ENCODE measurements around a stretch of chr17.

- PRO-cap, 7 experiments: no peak in any of the 7 experiments
- RAMPAGE, long total RNA, 2 experiments: no peak in any of the 2 experiments
These were observed 14.4 kb upstream of the CD79B start for GRCh38 chr17:63946547-63946926.

- PRO-cap, 7 experiments: no peak in any of the 7 experiments
- RAMPAGE, long total RNA, 2 experiments: no peak in any of the 2 experiments
These were observed 4.0 kb downstream of the ICAM2 start for GRCh38 chr17:64016463-64016903.

- PRO-cap, 7 experiments: no peak in any of the 7 experiments
- RAMPAGE, long total RNA, 2 experiments: no peak in any of the 2 experiments
These were observed 45.7 kb downstream of the ERN1 start for GRCh38 chr17:64083988-64084957.

DNA sequence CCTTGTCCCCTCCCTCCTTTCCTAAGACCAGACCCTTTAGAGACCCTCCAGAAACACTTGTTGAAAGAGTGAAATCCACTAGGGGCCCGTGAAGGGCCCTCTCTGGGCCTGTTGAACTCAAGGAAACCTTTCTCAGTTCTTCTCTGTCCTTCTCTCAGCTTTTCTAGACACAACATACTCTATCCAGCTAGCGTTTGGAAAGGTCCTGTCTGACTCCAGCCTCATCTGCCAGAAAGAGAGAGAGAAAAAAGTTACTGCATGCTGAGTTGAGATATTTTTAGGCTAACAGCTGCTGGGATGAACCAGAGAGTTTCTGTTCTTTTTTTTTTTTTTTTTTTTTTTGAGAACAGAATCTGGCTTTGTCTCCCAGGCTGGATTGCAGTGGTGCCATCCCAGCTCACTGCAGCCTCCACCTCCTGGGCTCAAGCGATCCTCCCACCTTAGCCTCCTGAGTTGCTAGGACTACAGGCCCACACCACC, 14.8 kb upstream of the TEX2 start:
- PRO-cap, 7 experiments: peak in 1 of 7 experiments; most common minus-strand start position 227 of the sequence (in 1)
- RAMPAGE, long total RNA, 2 experiments: no peak in any of the 2 experiments

GRCh38 chr17:64313671-64313887, 50.5 kb upstream of the TEX2 start:
- PRO-cap, 7 experiments: no peak in any of the 7 experiments
- RAMPAGE, long total RNA, 2 experiments: no peak in any of the 2 experiments

GRCh38 chr17:64393528-64393886, 2.8 kb upstream of the PECAM1 start:
- PRO-cap, 7 experiments: no peak in any of the 7 experiments
- RAMPAGE, long total RNA, 2 experiments: no peak in any of the 2 experiments

DNA sequence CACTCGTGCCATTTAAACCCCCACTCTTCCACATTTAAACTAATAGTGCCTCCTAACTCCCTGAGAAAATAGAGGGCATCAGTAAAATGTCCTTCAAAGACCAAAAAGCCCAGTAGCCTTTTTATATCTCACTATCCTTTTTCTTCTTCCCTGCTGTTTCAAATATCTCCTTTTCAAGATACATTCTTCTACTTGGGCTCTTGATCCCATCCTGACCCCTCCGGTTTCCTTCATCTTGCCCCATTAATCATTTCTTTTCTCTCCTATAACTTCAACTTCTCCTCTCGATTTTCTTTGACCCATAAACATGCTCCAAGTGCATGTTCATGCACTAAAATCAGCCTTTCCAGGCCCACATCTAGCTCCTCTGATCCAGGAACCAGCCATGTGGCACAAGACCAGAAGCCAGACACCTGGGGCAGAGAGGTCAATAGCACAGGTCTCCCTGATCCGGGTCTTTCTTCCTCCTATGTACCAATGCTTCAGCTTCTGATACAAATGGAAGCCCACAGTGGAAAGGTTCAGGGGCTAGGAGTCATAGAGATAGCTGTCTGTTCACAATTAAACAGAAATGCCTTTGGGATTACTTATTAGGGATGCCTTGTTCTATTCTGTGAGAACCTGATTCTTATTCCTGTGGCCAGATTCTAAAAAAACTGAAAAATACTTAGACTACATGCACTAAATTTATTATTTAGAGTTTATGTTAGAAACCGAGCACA, 11.8 kb downstream of the POLG2 start:
- PRO-cap, 7 experiments: no peak in any of the 7 experiments
- RAMPAGE, long total RNA, 2 experiments: no peak in any of the 2 experiments

DNA sequence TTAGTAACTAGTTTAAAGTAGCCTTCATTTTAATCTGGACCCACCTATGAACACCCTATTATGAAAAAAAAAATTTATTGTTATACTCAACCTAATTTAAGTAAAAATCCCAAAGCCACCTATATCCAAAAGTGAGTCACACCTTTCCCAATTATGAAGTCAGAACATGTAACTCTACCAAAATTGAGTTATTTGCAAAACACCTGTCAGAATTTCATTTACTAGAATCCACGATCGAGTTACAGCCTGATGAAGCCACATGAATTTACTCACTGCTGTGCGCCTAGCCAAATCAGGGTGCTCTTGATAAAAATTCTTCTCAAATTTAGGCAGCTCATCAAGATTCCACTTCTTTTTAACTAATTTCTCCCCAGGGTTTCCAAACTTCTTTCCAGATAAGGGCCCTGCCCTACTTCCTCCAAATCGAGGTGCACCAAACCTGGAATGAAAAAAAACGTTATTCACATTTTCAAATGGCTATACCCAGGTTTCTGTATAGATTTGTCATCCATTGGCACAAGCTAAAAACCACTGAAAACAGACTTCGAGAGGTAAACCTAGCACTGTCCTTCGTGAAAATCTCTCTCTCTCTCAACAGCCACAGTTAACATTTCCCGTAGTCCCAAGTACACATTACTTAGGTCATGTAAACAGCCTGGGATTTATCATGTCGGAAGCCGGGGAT, 1.5 kb downstream of the DDX5 start:
- PRO-cap, 7 experiments: peak in 1 of 7 experiments; most common minus-strand start position 639 of the sequence (in 1)
- RAMPAGE, long total RNA, 2 experiments: no peak in any of the 2 experiments

DNA sequence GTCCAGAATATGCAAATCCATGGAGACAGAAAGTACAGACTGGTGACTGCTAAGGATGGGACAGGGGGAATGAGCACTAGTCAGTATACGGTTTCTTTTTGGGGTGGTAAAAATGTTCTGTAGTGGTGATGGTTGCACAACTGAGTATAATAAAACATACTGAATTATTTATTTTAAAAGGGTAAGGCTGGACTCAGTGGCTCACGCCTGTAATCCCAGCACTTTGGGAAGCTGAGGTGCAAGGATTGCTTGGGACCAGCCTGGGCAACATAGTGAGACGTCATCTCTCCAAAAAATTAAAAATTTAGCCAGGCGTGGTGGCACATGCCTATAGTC, 29.2 kb downstream of the CEP95 start:
- PRO-cap, 7 experiments: no peak in any of the 7 experiments
- RAMPAGE, long total RNA, 2 experiments: no peak in any of the 2 experiments

- PRO-cap, 7 experiments: no peak in any of the 7 experiments
- RAMPAGE, long total RNA, 2 experiments: no peak in any of the 2 experiments
These were observed 2.0 kb downstream of the SMURF2 start for GRCh38 chr17:64660068-64660520.

- PRO-cap, 7 experiments: no peak in any of the 7 experiments
- RAMPAGE, long total RNA, 2 experiments: no peak in any of the 2 experiments
These were observed 77.5 kb upstream of the SMURF2 start for GRCh38 chr17:64739356-64740194.

DNA sequence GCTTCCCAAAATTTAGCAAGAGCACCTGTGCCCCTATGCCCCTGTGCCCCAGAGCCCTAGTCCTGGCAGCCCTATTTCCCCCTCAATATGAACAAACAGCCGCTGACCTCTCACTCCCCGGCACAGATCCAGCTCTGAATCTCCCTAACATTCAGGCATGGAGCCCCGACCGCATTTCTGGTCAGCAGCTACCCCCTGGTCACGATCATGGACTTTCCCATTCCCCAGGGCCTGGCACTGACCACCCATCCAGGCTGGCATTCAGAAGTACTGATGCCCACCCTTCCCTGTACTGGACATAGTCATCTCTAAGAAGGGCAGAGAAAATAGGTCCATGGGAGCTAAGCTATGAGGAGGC, 110.8 kb upstream of the SMURF2 start:
- PRO-cap, 7 experiments: no peak in any of the 7 experiments
- RAMPAGE, long total RNA, 2 experiments: no peak in any of the 2 experiments

- PRO-cap, 7 experiments: no peak in any of the 7 experiments
- RAMPAGE, long total RNA, 2 experiments: no peak in any of the 2 experiments
These were observed 54.9 kb downstream of the GNA13 start for GRCh38 chr17:65001658-65002032.

DNA sequence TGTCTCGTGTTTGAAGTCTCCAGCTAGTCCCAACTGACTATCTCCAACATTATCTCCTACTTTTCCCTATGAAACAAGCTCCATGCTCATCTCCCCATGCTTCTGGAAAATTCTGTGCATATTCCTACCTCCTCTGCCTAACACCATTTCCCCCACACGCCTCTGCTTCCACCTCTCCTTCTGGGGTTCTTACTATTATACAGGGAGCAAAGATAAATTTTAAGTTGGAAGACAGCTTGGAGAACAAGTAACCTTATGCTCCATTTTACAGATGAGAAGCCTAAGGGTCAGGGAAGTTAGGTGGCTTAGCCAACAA, 27.4 kb downstream of the GNA13 start:
- PRO-cap, 7 experiments: no peak in any of the 7 experiments
- RAMPAGE, long total RNA, 2 experiments: no peak in any of the 2 experiments

GRCh38 chr17:65038888-65040045, 17.3 kb downstream of the GNA13 start:
- PRO-cap, 7 experiments: no peak in any of the 7 experiments
- RAMPAGE, long total RNA, 2 experiments: no peak in any of the 2 experiments

- PRO-cap, 7 experiments: peak in 1 of 7 experiments; most common plus-strand start chr17:65048697 (in 1)
- RAMPAGE, long total RNA, 2 experiments: no peak in any of the 2 experiments
These were observed 8.4 kb downstream of the GNA13 start for GRCh38 chr17:65047729-65048944.

DNA sequence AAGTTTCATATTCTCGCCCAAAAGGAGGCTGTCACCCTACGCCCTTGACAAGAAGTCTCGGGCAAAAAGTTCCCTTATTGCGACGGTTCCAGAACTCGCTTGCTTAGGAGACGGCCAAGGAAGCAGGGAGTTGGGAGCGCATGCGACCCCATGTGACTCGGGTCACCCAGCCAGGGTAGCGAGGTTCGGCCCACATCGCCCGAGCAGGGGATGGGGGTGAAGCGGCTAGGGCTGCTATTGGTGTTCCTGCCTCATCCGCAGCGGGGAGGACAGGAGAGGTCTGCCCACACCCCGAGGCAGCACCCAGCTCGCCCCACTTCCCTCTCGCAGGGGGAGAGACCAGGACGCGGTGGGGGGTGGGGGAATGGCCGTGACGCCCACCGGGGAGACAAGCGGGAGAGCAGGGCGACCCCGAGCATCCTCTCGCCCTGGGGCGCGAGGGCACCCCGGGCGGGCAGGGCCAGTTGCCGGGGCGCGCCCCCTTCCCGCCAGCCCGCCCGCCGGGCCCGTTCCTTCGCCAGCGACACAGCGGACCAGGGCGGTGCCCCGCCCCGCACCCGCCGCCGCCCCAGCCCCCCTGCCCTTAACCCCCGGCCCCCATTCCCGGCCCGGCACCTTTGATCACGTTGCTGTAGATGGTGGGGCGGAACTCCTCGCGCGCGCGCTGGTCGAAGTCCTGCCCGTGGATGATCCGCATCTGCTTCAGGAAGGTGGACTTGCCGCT, 682 bp downstream of the GNA13 start:
- PRO-cap, 7 experiments: peak in 7 of 7 experiments; most common plus-strand start position 202 of the sequence (in 7); most common minus-strand start position 508 of the sequence (in 4)
- RAMPAGE, long total RNA, 2 experiments: no peak in any of the 2 experiments

GRCh38 chr17:65123783-65124135, 13.4 kb upstream of the RGS9 start:
- PRO-cap, 7 experiments: no peak in any of the 7 experiments
- RAMPAGE, long total RNA, 2 experiments: no peak in any of the 2 experiments

- PRO-cap, 7 experiments: peak in 1 of 7 experiments; most common plus-strand start chr17:65561833 (in 1)
- RAMPAGE, long total RNA, 2 experiments: no peak in any of the 2 experiments
These were observed 432 bp upstream of the AXIN2 start for GRCh38 chr17:65561729-65562431.

DNA sequence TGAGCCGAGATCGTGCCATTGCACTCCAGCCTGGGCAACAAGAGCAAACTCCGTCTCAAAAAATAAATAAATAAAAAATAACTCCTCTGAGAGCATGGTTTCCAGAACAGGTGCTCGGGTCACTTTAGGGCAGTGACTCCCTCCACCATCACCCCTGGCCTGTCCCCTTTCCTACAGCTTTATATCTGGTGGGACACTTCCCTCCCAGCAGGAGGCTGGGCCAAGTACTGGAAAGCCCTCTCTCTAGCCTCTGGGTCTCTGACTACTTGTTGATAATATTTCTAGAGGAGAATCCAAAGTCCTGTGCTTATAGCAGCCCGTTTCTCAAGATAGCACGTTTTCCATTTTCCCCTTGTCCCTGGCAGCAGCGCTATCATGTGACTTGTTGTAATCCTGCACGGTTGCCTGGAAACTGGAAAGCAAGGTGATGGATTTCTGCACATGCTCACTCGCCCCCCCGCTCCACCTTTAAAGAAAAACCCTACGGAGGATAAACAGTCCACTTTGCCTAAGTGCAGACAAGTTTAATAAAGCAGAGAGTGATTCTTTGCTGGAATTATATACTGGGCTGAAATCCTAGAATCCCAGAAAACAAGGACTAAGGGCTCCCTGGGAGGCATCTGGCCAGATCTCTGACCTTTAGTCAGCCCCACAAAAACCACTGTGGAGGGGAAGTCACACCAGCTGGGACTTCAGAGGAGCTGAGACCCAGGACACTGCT, 3.4 kb upstream of the AXIN2 start:
- PRO-cap, 7 experiments: peak in 1 of 7 experiments; most common plus-strand start position 471 of the sequence (in 1); most common minus-strand start position 331 of the sequence (in 1)
- RAMPAGE, long total RNA, 2 experiments: no peak in any of the 2 experiments

Measured in ovary (tissue), 7 donors.